Gastroesophageal sphincter (tissue), 4 donors: ENCODE results near the genes ARSK and SPATA9.

DNA sequence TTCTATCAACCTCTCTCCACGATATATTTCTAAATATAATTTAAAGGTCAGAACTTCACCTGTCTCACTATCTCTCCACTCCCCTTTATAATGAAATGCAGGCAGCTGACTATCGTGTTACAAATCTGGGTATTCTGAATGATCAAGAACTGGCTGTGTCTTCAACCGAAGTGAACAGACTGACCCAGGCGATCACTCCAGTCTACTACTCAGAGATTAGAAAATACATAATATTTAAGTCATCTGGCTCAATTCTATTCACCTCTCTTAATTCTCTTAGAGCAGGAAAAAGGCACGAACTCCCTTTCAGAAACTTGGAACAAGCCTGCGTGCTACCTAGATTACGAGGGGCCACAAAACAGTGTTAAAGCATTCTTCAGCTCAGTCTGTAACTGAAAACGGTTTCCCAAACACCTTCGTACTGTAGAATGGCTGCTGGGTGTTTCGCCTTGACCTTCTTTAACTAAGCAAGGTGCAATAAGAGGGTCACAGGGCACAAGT lies 896 bp downstream of the LYSMD3 start:
- PRO-cap = no peak
- RAMPAGE, long total RNA, 4 experiments = no peak in any of the 4 experiments

DNA sequence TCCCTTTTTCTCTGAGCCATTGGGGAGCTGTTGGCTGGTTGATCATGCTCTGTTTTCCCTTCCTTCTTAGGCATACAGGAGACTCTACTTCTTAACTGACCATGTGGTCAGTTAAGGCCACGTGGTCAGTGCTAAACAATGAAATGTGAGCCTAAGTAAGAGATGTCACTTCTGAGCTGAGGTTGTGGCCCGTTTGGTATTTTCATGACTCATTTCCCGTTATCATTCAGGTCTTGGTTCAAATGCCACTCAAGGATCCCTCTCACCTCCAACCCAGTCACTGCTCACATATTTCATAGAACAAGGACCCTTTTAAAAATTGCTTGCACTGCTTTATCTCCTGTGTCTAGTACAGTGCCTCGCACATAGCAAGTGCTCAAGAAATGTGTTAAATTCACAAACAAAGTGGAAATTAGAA lies 50.8 kb downstream of the ARRDC3 start:
- PRO-cap = no peak
- RAMPAGE, long total RNA, 4 experiments = no peak in any of the 4 experiments

- PRO-cap = unidirectional peak, minus-strand start at chr5:91380802; bidirectional peak, plus-strand start at chr5:91381162, minus-strand start at chr5:91381019
- RAMPAGE, long total RNA, 4 experiments = no peak in any of the 4 experiments
Observed at GRCh38 chr5:91380483-91381047, 2.6 kb downstream of the ARRDC3 start.

DNA sequence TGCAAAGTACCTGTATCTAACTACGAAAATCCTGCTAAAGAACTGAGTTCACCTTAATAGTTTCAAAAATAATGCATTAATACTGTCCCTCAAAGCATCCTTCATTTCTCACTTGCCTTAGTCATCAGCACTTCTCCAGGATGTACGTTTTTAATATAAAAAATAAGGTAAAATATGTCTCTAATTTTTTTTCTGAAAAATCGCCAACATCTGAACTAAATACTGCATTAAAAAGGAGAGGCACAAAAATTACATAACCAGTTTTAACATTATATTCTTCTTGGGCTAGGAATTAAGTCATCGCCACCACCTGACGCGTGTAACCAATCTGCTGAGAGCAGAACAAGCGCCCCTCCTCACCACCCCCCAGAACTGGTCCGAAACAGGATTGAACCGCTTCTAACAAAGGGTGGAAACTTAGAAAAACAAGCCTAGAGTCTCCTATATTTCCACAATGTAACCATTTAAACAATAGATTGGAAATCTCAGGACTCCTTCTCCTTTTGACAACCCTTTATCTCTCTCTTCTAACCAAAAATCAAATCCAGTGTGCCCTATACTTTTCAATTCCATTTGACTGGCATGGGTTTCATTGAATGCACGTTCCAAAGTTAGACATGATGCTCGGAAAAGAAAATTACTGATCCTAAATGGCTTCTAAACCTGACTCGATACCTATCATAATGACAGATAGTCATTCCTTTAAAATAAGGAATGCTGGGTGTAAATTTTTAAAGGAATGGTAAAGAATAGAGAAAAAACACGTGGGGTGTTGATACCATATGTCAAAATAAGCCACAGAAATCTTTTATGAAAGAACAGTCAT lies 1.4 kb downstream of the ARRDC3 start:
- PRO-cap = bidirectional peak, plus-strand start at position 369 of the sequence, minus-strand start at position 146 of the sequence
- RAMPAGE, long total RNA, 4 experiments = no peak in any of the 4 experiments

- PRO-cap = no peak
- RAMPAGE, long total RNA, 4 experiments = no peak in any of the 4 experiments
Observed at GRCh38 chr5:91384136-91384390, 946 bp upstream of the ARRDC3 start.

DNA sequence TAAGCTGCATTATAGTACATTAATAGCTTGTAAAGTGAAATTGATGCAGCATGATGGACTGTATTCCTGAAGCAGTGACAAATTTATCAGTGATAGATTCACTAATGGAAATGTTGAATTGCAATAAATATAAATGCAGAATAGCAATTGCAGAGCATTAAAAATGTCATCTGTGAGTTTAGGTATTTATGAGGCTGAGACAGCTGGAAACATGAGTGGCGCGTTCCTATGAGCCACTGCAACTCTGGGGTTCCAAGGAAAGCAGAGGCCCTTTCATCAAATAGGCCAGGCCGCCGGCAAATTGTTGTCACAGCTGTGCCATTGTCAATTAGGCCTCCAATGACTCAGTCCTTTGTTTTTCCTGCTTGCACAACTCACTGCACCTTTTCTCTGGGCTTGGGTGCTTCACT lies 655.9 kb upstream of the NR2F1 start:
- PRO-cap = no peak
- RAMPAGE, long total RNA, 4 experiments = no peak in any of the 4 experiments

GRCh38 chr5:93579401-93580401 lies 3.3 kb upstream of the NR2F1 start:
- PRO-cap = bidirectional peak, plus-strand start at chr5:93580039, minus-strand start at chr5:93579858; bidirectional peak, plus-strand start at chr5:93580232, minus-strand start at chr5:93580207
- RAMPAGE, long total RNA, 4 experiments = no peak in any of the 4 experiments

DNA sequence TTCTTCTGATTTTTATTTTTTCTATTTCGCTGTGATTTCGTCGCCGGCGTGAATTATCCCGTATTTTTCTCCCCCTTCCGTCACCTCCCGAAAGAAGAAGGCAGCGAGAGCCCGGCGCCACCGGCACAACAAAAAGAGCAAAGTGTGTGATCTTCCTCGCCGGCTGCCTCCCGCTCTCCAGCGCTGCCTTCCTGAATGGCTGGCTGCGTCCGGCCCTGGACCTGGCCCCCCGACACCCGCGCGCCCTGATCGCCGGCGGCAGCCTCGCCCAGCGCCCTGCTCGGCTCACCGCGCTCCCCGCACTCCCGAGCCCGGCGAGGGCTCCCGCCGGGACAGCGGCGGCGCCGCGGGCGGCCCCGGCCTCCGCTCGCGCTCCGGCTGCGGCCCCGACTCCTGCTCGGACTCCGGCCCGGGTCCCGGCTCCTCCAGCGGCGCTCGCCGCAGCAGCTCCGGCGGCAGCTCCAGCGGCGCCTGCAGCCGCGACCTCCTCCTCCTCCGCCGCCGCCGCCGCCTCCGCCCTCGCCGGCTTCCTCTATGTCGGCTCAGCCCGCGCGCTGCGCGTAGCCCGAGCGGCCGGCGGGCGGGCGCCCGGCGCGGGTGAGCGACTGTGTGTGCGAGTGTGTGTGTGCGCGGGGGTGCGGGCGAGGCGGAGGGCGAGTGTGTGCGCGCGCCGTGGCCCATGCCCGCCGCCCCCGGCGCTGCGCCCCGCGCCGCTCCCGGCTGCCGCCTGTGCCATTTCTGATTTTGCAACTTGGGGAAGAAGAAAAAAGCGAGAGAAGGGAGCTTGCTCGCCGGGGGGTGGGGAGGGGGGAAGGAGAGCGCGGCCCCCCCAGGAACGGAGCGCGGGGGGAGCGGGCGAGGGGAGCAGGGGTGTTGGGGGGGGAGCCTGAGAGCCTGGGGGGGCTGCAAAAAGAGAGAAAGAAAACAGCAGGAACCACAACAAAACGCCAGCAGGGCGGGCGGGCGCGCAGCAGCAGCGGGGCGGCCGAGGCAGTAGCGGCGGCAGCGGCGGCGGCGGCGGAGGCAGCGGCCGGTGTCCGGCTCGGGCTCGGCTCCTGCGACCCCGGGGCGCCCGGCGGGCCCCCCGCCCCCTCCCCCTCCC lies 1.2 kb downstream of the NR2F1 start:
- PRO-cap = bidirectional peak, plus-strand start at position 232 of the sequence, minus-strand start at position 197 of the sequence; bidirectional peak, plus-strand start at position 950 of the sequence, minus-strand start at position 536 of the sequence
- RAMPAGE, long total RNA, 4 experiments = no peak in any of the 4 experiments

- PRO-cap = unidirectional peak, minus-strand start at chr5:93586179; unidirectional peak, minus-strand start at chr5:93586222
- RAMPAGE, long total RNA, 4 experiments = no peak in any of the 4 experiments
Observed at GRCh38 chr5:93585938-93586567, 3.0 kb downstream of the NR2F1 start.

- PRO-cap = bidirectional peak, plus-strand start at chr5:93588856, minus-strand start at chr5:93588735
- RAMPAGE, long total RNA, 4 experiments = no peak in any of the 4 experiments
Observed at GRCh38 chr5:93588595-93589043, 5.6 kb downstream of the NR2F1 start.

GRCh38 chr5:93600310-93600880 lies 17.4 kb downstream of the NR2F1 start:
- PRO-cap = bidirectional peak, plus-strand start at chr5:93600658, minus-strand start at chr5:93600590
- RAMPAGE, long total RNA, 4 experiments = no peak in any of the 4 experiments

GRCh38 chr5:93607265-93607754 lies 24.3 kb downstream of the NR2F1 start:
- PRO-cap = no peak
- RAMPAGE, long total RNA, 4 experiments = no peak in any of the 4 experiments

GRCh38 chr5:93620847-93622046 lies 38.2 kb downstream of the NR2F1 start:
- PRO-cap = bidirectional peak, plus-strand start at chr5:93621146, minus-strand start at chr5:93621059; bidirectional peak, plus-strand start at chr5:93621294, minus-strand start at chr5:93621239; bidirectional peak, plus-strand start at chr5:93621605, minus-strand start at chr5:93621466
- RAMPAGE, long total RNA, 4 experiments = no peak in any of the 4 experiments

DNA sequence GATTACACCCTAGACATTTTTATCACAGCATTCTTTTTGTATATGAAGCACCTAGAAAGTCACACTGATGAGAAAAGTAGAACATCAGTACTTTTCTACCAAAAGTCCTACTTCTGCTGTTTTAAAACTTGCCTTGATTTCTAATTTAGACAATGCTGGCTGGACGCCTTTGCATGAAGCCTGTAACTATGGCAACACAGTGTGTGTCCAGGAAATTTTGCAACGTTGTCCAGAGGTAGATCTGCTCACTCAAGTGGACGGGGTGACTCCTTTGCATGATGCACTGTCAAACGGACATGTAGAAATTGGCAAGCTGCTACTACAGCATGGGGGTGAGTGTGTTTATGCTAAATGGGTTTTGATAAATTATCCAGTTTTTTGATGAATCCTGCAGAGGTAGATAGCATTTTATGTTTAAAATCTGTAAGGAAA lies 73.5 kb downstream of the SLF1 start:
- PRO-cap = no peak
- RAMPAGE, long total RNA, 4 experiments = no peak in any of the 4 experiments

DNA sequence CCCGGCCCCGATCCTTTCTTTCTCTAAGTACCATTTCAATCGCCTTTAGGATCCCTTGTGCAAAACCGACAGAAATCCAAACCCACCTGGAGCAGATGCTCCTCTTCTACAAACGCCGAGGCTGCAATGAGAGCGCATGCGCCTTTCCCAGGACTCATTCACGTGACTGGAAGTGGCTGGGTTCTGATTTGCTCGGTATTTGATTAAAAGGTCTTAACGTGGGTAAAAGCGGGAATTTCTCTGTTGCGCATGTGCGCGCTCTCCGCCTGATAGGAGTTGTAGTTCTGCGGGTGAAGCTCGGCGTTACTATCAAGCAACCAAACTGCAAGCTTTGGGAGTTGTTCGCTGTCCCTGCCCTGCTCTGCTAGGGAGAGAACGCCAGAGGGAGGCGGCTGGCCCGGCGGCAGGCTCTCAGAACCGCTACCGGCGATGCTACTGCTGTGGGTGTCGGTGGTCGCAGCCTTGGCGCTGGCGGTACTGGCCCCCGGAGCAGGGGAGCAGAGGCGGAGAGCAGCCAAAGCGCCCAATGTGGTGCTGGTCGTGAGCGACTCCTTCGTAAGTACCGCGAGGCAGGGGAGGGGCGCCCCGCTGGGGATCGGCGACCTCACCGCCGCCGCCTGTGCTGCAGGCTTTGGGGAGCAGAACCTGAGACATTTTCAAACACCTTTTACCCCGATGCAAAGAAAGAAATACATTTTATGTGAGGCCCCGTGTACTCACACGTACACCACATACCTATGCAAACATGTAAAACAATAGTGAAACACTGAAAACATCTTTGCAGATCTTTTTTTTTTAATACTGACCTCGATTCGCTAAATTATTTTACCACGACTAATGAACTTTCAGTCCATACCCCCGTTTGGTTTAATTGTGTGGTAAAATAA lies at the start of gene ARSK:
Gene ARSK (plus strand): TSS at position 252 of the 887 bp plus-strand sequence.
- PRO-cap = bidirectional peak, plus-strand start at position 336 of the sequence, minus-strand start at position 128 of the sequence; unidirectional peak, minus-strand start at position 563 of the sequence
- RAMPAGE, long total RNA, 4 experiments = start-site peak on the plus strand in 4 of 4 experiments, centred at positions 298 to 319 of the sequence, 21 to 100 reads per replicate; start-site peak on the minus strand in 4 of 4 experiments, centred at positions 111 to 139 of the sequence, 51 to 302 reads per replicate

DNA sequence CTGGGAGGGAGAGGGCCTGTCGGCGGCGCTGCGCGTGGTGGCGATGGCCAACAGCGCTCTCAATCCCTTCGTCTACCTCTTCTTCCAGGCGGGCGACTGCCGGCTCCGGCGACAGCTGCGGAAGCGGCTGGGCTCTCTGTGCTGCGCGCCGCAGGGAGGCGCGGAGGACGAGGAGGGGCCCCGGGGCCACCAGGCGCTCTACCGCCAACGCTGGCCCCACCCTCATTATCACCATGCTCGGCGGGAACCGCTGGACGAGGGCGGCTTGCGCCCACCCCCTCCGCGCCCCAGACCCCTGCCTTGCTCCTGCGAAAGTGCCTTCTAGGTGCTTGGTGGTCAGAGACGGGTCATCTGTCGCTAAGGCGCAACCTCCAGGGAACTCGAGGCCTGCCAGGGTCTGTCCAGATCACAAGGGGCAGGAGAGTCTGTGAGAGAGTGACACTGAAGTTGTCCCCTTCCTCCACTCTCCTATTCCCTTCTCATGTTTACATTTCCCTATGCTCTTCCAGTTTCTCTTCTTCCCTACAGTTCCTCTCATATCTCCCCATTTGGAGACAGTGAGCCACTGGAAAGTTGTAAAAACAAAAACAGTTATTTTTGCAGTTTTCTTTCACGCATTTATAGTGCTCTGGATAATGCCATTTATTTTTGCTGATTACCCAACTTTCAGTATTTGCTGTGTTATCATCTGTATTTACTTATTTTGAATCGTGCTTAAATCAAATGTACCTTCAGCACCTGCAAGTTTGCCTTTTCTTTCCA lies 1.6 kb downstream of the GPR150 start:
- PRO-cap = no peak
- RAMPAGE, long total RNA, 4 experiments = no peak in any of the 4 experiments

DNA sequence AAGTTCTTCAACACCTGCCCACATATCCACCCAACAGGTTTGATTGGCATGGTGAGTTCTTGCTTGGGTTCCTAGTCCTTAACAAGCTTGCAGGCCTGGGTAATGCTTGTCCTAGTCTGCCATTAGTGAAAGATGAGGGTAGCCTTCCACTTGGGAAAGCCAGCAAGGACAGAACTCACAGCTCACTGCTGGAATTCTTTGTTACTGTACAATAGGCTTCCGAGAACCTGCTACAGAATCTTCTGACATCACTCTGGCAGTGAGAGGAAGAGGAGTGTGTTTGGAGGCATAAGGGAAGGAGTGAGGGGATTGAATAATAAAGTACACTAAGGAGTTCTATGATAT lies at the start of gene SPATA9:
Gene SPATA9 (minus strand): TSS at position 187 of the 345 bp plus-strand sequence.
- PRO-cap = no peak
- RAMPAGE, long total RNA, 4 experiments = no peak in any of the 4 experiments

DNA sequence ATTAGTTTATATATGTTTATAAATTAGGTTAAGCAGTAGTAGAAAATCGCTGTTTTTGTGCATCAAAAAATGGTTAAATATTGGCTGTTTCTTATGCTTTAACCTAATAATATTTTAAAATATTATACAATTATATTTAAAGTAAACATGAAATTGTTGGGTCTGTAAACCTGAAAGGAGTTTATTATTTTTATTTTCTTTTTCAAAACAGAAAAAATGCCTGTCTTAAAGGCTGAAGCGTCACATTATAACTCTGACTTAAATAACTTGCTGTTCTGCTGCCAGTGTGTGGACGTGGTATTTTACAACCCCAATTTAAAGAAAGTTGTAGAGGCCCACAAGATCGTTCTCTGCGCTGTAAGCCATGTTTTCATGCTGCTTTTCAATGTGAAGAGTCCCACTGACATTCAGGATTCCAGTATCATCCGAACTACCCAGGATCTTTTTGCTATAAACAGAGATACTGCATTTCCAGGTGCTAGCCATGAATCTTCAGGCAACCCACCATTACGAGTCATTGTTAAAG lies 24.1 kb downstream of the RHOBTB3 start:
- PRO-cap = no peak
- RAMPAGE, long total RNA, 4 experiments = no peak in any of the 4 experiments

DNA sequence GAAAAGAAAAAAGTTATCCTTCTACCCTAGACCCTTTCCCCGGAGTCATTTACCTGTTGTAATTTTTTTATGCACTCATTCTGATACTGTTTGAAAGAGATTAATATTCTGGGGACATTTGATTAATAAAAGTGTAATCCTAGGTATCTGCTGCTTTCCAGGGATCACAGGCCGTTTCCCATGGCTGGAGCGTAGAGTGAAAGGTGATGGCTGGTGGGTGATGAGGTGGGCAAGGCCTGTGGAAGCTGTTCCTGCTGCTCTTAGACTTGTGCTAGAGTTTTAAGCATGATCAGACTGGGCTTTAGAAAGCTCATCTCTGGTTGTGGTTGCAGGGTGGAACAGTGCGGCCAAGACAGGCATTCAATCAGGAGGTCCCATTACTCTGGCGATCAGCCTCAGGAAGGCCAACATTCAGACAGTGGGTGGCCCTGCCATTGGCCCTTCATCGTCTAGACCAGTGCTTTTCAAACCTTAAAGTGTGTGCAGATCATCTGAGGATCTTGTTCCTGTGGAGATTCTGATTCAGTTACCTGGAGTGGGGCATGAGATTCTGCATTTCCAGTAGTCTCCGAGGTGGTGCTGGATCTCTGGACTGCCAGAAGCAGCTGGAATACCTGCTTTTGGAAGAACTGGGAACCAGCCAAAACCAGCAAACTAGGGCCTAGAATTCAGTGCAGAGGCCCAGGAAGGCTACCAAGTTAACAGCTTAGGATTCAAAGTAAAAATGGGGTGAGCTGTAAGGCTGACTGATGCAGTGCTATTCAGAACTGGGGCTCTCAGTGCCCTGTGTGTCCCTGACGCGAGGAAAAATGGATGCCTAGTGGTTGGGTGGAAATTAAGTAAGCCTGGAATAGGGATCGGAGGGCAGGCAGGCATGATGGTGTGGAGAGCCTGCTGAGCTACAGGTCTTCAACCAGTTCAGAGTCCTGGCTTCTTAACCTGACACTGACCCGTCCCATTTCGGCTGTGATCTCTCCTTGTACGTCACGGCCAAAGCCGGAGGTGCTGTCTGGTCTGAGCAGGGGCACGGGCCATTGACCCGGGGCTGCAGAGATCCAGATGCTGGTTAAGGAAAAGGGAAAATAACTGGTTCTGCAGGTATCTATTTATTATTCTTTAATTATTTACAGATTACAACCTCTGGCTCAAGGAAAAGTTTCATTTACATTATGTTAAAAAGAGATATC lies 27.5 kb downstream of the RHOBTB3 start:
- PRO-cap = no peak
- RAMPAGE, long total RNA, 4 experiments = no peak in any of the 4 experiments

GRCh38 chr5:95818154-95819388 lies 4.0 kb downstream of the GLRX start:
- PRO-cap = bidirectional peak, plus-strand start at chr5:95818508, minus-strand start at chr5:95818313
- RAMPAGE, long total RNA, 4 experiments = no peak in any of the 4 experiments